Skeletal muscle satellite cell (primary cell): ENCODE measurements around the genes GAS2L2 and TAF15.

- CAGE, long polyA plus RNA, result no peak
Measured at GRCh38 chr17:35752457-35753417, at the start of gene GAS2L2. Gene GAS2L2 (minus strand): TSS chr17:35753239.

DNA sequence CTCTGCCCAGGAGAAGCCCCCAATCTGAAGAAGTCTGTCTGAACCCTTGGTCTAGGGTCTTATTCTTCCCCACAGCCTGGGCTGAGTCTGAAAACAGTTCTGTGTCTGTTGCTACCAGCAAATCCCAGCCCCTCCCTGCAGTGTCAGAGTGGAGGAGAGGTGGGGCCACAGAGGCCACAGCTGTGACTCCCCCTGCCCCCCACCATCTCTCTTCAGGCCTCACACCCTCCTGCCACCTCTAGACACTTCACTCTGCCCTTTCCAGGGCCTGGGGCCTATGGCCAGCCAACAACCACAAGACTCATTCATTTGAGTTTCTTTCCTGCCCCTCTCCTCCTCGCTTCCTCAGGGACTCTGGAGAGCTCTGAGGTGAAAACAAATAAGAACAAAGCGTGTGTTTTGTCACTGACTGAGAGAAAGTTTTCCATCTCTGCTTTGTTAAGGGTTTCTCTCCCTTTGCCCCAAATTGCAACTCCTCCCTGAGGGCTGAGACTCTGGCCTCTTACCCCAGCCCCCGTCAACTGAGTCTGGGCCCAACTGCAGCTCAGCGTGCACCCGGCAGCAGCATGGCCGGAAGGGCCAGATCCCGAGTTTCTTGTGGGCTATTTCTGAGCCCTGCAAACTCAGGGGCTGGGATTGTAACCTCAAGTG is 13.1 kb downstream of the C17orf50 start:
- CAGE, long polyA plus RNA, result no peak

- CAGE, long polyA plus RNA, result start-site peak on the plus strand at chr17:35809480-35809538, 1,052 and 801 reads in 2 replicates
Measured at GRCh38 chr17:35808680-35809639, at the start of gene TAF15. Gene TAF15 (plus strand): TSS chr17:35809484.

GRCh38 chr17:35819658-35820440 is 10.6 kb downstream of the TAF15 start:
- CAGE, long polyA plus RNA, result no peak

DNA sequence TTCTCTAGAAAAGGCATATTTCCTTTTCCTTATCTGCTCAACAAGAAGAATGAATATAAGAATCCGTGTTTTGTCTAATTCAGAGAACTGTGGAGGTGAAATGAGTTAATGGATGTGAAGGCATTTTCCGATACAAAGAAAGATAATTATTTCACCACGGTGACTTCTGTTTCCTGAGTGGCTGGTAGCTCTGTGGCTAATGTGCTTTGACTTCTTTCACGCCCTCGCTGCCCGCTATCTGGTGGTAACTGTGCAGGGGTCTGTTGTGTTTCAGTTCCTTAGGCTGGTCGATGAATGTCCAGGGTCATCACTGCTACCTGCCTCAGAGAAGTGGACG is 15.7 kb upstream of the CCL5 start:
- CAGE, long polyA plus RNA, result no peak

GRCh38 chr17:36074379-36074841 is 10.3 kb downstream of the CCL18 start:
- CAGE, long polyA plus RNA, result no peak

DNA sequence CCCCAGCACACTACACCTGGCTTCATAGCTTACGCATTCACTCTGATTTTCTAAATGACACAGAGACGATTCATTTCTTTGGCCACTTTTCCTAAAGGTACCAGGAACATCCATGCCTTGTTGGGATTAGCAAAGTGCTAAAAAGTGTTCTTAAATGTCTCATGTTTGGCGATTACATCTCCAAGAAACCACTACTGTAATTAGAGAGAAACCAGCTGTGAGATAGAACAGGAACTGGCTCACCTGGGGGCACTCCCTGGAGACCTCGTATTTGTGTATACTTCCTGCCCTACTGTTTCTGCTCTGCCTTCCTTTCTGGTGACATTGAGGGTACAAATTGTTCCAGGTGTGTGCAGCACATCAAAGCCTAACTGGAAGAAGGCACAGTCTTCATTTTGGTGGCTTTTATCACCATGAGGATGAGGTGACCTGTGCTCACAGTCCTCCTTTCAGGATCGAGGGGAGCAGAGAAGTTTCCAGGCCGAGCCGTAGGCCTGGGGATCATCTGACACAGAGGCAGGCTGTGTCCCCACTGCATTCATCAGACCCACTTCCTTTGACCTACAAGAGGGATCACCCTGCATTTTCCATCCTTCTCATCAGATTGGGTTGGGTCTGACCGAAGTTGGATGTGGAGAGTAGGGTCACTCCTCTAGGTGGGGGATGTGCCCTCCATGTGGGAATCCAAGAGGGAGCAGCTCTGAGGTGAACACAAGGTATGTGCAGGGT is 23.7 kb downstream of the CCL4 start:
- CAGE, long polyA plus RNA, result no peak

DNA sequence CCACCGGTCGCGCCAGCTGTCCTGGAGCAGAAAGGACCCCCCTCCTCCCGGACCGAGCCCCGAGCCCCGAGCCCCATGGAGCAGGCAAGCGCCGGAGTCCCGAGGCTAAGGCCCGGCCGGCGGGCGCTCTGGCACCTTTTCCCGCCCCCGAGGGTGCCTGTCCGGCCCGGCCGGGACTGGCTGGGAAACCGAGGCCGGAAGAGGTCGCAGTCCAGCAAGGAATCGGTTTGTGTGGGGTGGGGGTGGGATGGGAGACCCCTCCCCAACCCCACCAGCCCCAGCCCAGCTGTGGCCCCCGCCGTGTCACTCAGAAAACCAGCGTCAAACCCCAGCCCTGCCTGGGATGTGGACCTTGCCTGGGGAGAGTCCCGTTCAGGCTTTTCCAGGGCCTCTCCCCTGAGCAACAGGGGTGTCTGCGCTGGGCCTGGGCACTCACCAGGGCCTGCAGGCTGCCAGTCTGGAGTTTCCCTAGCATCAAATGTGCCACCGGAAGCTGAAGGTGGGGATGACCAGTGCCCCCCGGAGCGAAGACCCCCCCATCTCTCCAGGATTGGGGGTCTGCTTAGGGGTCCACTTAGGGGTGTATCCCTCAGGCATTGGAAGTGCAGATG is 7.1 kb upstream of the TBC1D3B start:
- CAGE, long polyA plus RNA, result no peak

GRCh38 chr17:36187814-36188377 is 8.7 kb downstream of the CCL3L3 start:
- CAGE, long polyA plus RNA, result no peak

DNA sequence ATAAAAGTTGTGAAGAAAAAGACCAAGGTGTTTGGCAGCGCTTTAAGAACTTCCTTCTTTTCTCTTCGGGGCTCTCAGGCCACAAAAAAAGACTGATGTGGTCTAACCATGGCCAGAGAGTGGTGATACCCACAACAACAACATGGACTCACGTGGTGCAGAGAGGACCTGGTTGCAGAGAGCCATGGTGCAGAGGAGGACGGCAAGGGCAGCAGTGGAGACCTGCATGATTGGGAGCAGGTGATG is 189 bp downstream of the CCL3L3 start:
- CAGE, long polyA plus RNA, result no peak

GRCh38 chr17:36570778-36571310 is 20.8 kb upstream of the DHRS11 start:
- CAGE, long polyA plus RNA, result no peak

GRCh38 chr17:36940242-36940630 is 3.0 kb downstream of the LHX1 start:
- CAGE, long polyA plus RNA, result no peak

DNA sequence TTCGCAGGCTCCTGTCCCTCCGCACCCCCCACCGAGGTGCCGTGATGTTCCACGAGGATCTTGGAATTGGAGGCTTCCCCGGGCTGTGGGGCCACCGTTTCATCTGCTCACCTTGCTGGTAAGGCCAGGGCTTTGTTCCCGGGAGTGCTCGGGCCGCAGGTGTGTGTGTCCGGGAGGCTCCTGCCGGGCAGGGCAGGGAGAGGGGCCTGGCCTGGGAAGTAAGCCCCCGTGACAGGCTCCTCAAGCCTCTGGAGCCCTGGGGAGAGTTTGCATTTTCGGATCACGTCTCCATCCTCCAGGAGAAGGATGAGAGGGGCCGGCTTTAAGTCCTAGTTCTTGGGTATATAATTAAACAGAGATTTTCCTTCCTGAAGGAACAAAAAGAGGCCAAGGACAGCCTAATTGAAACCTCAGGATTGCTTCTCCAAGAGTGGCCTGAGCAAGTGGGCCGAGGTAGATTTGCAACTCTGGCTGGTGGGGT is 117.3 kb downstream of the AATF start:
- CAGE, long polyA plus RNA, result no peak

DNA sequence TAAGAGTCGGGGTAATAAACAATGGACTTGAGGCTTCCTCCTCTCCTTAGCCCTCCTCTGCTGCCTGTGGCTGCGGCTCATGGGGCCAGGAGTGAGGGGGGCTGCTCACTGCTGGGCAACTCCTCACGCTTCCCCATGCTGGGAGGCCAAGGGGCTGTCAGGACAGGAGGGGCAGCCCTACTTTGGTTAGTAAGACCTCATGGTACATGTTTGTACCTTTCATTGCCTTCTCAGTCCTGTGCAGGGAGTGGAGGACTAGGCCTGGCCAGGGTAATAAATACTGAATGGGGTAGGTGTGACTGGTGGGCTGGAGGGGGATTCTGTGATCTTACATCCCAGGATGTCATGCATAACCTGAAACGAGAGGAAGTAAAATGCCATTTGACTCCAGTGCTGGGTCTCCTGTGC is 138.1 kb downstream of the AATF start:
- CAGE, long polyA plus RNA, result no peak

GRCh38 chr17:37107507-37107945 is 158.8 kb downstream of the AATF start:
- CAGE, long polyA plus RNA, result no peak

GRCh38 chr17:37143702-37144502 is 195.1 kb downstream of the AATF start:
- CAGE, long polyA plus RNA, result no peak

DNA sequence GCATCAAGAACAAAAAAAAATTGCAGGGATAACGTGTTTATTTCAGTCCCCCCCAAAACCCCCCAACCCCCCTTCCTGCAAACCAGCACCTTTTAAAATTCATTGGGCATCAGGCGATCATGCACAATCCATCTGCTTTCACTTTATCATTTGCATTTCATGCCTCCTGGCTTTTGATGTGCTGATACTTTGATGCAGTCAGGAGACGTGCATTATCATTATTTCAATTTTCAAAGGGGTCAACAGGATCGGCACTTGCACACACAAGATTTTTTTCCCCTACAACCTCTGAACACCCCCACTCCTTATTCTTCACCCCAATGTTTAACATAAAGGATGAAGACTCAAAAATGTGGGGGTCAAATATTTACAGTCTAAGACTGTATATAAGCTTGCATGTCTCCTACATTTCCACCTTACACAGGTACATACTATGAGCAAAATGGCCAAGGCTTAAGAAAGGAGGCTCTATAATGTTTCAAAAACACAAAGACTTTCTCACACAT is 198.1 kb downstream of the AATF start:
- CAGE, long polyA plus RNA, result no peak

DNA sequence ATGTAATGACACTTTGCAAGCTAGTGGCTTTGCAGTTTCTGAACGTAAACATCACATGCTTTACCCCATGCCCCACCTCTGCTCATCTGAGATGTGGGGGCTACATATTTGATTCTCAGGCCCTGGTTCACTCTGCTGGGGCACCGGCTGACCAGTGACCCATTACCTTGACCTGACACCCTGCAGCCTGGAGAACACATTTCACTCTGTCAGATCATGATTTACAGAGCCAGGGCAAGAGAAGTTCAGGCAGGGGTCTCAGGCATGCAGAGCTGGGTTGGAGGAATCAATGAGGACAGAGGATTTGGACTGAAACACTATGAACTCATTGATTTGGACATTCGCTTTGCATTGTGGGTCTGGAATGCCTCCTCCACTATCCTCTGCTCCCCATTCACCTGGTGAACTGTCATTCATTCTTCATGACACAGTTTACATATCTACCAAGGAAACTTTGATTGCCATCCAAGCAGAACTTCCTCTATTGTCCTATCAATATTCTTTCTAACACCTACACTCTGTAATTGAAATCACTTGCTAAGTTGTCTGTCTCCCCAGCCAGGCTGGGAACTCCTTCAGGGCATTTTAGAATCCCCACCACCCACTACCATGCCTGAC is 33.4 kb upstream of the DDX52 start:
- CAGE, long polyA plus RNA, result no peak

GRCh38 chr17:37708022-37708630 is 36.7 kb downstream of the HNF1B start:
- CAGE, long polyA plus RNA, result no peak

DNA sequence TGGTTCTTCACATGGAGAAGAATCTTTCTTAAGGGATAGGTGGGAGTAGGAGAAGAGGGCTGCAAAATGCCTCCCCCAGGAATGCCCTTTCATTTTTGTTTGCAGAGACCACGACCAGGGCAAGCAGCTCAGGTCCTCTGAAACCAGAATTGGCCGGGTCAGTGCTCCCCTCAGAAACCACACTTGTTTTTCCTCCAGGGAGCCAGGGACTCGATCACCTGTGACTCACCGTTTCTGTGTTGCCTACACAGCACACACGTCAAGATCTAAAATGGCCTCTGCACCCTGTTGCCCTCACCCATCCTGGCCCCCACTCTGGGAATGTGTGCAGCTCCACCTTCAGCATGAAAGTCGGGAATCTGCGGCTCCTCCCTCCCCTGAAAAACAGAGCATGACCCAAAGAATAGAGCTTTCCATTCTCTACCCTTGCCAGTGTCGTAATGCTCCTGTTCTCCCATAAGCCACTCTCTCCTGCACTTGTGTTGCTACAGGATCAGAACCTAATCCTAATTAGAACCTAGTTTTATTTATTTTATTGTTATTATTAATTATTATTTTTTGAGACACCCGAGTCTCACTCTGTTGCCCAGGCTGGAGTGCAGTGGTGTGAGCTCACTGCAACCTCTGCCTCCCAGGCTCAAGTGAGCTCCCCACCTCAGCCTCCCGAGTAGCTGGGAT is 36.0 kb downstream of the HNF1B start:
- CAGE, long polyA plus RNA, result no peak